Tongue (tissue), 2 donors: ENCODE measurements around a stretch of chr21.

GRCh38 chr21:37367877-37368573 is 1.5 kb downstream of the DYRK1A start:
- RAMPAGE, long total RNA = no peak

DNA sequence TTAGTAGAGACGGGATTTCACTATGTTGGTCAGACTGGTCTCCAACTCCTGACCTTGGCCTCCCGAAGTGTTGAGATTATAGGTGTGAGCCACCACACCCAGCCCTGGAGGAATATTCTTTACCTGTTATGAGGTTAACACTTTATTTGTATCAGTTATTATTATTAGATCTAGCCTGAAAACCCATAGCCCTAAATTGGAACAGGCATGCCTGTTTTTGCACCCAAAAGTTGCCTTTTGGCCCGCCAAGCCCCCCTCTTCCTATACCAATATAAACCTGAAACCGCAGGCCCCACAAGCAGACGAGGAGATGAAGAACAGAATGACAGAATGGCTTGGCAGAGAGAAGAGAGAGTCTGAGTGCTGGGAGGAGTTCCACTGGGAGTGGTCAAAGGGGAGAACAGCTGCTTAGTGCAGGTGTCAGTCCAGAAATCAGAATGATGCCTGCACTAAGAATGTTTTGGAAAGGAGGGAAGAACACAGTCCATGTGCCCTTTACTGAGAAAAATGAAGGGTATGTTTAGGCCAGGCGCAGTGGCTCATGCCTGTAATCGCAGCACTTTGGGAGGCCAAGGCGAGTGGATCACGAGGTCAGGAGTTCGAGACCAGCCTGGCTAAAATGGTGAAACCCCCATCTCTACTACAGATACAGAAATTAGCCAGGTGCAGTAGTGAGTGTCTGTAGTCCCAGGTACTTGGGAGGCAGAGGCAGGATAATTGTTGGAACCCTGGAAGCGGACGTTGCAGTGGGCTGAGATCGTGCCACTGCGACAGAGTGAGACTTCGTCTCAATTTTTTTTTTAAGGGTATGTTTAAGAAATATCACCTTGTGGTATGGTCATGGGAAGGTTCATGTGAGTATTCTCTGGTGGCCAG is 9.4 kb downstream of the DYRK1A start:
- RAMPAGE, long total RNA = no peak

GRCh38 chr21:37378296-37379670 is 12.2 kb downstream of the DYRK1A start:
- RAMPAGE, long total RNA = no peak

GRCh38 chr21:37380745-37381101 is 14.2 kb downstream of the DYRK1A start:
- RAMPAGE, long total RNA = no peak

- RAMPAGE, long total RNA = no peak
These were observed 80.9 kb downstream of the DYRK1A start for GRCh38 chr21:37447413-37447852.

DNA sequence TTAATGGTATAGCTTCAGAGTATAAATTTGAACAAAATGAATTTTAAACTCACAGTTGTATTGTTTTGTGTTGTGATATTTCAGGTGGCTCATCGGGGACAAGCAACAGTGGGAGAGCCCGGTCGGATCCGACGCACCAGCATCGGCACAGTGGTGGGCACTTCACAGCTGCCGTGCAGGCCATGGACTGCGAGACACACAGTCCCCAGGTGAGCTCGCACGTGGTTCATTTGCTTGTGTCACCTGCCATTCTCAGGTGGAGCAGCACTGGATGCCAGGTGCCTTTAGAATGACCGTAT is 139.4 kb downstream of the DYRK1A start:
- RAMPAGE, long total RNA = no peak

DNA sequence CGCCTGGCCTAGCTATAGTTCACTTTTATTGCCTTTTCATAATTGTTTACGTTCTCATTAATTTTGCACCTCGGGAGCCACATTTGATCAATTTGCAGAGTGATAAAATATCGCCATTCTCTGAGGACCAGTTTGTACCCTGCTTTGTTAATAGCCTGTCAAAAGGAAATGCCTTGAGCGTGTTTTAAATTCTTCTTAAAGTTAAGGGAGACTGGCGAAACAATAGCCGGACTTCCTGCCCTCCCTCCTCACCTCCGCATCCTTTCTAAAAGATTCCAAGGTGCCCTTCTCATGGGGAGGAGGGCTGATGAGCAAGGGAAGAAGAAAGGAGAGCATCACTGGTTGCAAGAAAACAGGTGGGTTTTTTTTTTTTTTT is 271.6 kb downstream of the KCNJ6 start:
- RAMPAGE, long total RNA = no peak

DNA sequence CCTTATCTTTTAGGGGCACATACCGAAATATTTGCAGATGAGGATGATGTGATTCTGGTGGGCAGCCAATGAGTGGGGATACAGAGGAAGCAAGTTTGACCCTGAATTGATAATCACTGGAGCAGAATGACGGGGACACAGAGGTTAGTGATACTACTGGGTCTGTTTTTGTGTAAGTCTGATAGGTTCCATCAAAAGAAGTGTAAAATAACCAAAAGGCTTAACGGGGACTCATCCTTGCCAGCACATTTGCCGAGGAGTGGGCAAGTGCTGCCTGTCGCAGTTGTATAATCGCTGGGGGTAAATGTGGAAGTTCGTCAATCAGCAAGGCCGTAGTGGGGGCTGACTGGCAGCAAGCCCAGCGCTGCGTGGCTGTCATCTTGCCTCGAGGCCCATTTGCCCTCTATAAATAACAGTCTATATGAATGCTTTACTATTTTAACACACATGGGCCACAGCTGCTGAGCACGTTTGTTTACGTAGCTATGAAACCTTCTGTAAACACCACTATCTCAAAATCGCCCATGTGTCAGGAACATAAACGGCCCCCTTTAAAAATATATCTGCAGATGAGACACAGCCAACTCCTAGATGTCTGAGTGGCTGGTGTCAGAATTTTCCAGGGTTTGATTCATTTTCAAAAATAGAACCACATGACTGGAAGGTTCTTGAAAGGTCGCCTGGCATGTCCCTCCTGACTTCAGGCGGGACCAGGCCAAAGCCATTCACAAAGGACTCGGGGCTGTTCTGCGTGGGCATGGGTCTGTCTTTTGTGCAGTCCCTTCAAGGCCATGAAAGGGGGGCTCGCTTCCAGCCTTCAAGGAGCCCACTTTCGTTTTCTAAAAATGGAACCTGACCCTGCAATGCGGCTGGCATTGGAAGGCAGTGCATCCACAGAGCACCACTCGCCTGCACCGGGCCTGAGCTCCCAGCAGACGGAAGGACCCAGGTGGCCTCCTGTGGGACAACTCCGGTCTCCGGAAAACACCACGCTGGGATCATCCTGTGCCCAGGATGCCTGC is 205.6 kb downstream of the KCNJ6 start:
- RAMPAGE, long total RNA = no peak

DNA sequence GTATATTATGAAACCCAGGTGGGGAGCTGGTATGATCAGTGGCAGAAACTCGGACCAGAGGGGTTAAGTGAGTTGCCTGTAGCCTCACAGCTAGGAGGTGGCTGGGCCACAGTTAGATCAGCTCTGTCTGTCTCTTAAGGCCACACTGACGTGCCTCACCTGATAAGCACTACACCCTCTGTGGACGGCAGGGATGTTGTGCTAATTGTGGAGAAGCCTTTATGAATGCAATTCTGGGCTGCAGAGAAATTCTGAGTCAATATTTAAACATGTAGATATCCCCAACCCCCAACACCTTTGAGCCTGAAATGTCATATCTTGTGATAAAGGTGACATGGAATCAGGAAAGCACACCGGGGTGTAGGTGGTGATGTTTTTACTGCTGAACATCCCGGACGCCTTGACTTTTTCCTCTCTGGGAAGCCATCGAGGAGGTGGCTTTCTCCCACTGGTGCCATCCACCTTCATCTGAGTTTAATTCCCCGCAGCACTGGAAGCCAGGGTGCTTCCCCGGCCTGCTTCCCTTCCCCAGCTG is 88.3 kb downstream of the KCNJ6 start:
- RAMPAGE, long total RNA = no peak

GRCh38 chr21:38170306-38170698 is 86.5 kb upstream of the KCNJ15 start:
- RAMPAGE, long total RNA = no peak

DNA sequence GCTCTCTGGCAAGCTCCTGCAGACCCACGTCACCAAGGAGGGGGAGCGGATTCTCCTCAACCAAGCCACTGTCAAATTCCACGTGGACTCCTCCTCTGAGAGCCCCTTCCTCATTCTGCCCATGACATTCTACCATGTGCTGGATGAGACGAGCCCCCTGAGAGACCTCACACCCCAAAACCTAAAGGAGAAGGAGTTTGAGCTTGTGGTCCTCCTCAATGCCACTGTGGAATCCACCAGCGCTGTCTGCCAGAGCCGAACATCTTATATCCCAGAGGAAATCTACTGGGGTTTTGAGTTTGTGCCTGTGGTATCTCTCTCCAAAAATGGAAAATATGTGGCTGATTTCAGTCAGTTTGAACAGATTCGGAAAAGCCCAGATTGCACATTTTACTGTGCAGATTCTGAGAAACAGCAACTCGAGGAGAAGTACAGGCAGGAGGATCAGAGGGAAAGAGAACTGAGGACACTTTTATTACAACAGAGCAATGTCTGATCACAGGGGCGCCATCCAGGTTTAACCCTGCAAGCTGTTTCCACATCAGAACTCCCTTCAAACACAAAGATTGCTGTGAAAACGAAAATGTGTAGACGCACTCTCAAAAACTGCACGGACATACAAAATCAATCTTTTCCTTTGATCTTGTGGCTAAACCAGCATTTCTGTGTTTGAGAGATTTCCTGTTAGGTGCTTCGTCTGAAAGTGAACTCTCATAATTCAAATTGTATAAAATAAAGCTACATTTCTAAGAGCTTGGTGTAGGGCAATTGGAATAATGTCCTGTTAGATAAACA is 43.3 kb downstream of the KCNJ15 start:
- RAMPAGE, long total RNA = no peak

DNA sequence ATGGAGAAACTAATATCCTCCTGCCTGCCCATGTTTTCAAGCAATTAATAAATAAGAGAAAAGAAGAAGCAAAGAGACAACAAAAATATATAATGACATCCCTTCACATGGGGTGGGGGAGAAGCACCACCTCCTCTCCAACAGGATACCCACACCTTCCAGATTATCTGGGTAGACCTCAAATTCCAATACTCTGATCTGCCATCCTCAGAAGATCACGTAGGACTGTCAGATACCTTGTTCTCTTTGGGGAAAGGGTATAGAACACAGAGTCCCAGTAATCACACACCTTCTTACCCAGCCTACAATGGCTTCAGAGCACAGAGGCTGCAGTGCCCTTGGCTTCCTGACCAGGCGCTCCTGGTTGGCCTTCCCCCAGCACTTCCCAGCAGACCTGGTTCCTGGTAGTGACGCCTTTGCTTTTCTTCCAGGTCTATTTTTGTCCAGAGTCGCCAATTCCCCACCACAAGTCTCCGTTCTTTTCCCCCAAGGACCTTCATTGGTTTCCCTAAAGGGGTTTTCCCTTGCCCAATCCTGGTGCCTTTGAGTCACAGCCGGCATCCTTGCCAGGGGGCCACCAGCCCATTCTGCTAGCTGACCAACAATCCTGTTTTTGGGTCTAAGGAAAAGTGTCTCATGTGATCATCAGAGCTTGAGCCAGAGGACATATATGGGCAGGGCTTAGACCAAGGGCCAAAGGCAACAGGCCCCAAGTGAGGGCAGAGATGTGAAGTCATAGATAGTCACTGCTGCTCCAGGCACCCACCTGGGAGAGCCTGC is 84.7 kb downstream of the KCNJ15 start:
- RAMPAGE, long total RNA = no peak

GRCh38 chr21:38493734-38494548 is 4.3 kb downstream of the ERG start:
- RAMPAGE, long total RNA = no peak

DNA sequence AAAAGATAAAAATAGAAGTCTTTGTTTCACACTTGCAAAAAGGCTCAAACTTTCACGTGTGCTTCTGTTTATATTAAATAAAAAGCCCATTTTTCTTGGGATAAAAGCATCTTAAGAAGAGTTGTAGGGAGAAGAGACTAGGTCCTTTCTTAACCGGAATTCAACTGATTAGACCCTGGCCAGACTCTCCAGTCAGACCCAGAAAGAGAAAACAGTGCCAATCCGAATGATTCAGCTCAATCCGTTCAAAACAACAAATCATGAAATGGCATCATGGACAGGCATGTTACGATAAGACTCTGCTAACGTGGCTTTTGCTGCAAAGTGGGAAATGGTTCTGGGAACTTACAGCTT is 45.9 kb upstream of the ETS2 start:
- RAMPAGE, long total RNA = no peak

- RAMPAGE, long total RNA = no peak
These were observed 8.3 kb upstream of the ETS2 start for GRCh38 chr21:38797311-38797946.

DNA sequence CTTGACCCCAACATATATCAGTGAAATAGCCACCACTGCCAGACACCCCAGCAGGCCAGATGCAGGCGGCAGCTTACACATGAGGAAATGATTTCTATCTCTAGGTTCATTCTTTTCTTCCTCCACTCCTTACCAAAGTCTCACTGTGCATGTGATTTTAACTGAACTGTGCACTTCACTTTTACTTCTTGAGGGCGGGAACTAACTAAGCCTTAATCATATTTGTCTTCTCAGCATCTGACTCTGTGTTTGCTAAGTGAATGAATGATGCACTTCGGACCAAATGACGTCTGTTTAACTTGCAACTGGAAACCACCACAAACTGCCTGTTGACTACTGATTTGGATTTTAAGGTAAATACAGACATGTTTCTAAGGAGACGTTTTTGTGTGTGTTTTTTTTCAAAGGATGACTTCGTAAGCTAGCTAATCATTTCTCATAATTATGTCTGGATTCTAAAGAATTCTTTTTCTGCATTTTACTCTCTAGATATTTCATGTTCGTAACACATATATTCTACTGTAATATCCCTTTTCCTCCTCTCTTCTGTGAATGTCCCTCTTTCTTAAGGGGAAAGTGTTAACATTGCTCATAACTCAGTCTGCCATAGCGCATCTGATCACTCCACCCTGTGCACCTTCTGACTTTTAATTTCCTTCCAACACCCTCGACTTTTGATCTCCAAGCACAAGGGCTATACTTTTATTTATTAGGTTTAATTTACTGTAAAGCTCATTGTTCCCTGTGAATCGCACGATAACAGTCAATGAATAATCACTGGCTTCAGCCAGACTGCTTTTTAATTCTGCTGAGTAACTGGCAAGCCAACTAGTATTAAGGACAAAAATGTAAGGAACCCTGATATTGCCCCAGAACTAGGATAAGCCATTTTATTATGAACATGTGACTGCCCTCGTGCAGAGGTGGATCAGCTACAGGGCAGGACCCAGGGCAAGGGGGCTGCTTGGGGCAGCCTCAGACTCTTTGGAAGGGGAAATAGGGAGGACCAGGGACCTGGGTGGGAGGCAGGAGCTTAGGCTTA is 2.8 kb upstream of the ETS2 start:
- RAMPAGE, long total RNA = no peak

GRCh38 chr21:38823779-38824915 is 18.4 kb downstream of the ETS2 start:
- RAMPAGE, long total RNA = no peak

DNA sequence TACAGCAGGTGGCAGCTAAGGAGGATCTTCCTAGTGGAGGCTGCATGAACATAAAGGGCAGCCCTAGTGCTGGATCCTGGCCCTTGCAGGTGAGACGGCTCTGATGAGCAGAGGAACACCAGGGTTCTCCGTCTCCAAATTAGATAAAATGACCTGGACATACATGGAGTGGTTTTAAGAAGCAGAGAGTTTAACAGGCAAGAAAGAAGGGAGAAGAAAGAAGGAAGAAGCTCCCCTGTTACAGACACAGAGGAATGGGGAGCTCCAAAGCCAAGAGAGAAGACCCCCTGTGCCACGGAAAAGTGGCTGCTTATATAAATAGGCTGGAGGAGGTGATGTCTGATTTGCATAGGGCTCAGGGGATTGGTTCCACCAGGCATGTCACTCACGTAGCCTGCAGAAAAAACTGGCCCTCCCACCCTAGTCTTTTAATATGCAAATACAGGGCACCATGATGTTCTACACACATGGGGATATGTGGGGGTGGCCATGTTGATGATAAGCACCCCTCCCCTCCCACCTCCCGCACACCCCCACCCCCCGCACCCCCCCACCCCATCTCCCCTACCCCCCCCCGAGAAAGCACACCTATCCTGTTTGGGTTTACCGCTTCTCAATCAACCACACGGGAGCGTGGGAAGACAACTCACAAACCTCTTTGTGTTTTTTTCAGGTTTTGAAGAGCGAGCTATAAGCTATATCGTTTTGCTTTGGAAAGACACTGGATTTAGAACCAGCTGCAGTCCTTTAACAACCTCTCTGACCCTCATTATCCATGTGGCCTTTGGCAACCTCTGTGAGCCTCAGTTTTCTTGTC is 99.6 kb downstream of the ETS2 start:
- RAMPAGE, long total RNA = no peak

DNA sequence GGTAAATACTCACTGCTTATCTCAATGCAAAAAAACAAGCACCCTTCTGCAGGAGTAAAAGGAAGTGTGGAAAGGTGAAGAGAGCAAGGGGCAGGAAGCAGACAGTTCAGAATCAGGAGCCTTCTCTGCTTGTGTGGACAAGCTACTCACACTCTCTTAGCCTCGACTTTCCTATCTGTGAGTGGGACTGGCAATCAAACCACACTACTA is 149.0 kb downstream of the ETS2 start:
- RAMPAGE, long total RNA = no peak

DNA sequence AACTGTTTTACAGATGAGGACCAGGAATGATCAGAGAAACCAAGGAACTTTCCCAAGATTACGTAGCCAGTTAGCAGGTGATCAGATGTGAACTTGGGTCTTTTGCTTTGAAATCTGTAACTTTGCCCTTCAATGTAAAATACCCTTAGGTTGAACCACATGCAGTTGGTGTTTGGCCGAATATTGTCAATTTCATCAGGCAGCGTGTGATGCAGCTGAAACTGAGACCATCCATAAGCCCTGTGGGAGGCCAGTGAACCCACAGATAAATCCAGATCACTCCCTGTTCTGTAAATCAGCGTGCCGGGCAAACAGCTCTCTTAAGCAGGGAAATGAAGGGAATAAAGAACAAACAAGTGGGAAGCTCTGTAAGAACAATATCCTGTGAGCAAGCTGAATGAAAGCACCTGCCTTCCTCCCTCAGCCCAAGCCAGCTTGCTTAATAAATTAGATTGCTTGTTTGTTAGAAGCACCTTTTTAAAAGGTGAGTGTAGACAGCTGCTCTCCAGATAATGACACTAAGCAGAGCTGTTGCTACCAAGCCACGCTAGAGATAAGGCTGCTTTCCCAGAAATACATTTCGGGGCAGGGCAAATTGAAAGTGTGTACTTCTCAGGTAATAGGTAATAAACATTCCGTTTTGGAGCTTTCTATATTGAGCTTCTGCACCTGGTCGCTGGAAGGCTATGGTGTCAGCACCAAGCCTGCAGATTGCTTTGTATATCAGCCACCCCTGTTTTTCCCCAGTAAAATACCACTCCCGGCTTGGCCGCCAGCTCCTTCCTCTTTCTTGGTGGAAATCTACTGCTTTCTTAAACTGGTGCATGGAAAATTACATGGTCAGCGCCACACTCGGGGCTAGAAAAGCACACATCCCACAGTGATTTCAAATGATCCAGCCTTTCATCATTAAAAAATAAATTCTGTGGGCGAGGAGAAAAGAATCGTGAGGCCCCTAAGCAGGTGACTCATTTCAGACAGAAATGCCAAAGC is 151.1 kb downstream of the ETS2 start:
- RAMPAGE, long total RNA = no peak